Uterus (tissue), 7 donors: ENCODE measurements around a stretch of chr21.

- PRO-cap, 4 experiments = no peak in any of the 4 experiments
- RAMPAGE, long total RNA, 2 experiments = no peak in any of the 2 experiments
- RRBS = no CpG with 5 or more reads among the region's 10 CpGs
Measured at GRCh38 chr21:15051509-15052437, 13.0 kb downstream of the NRIP1 start.

GRCh38 chr21:15065531-15066205 lies 868 bp upstream of the NRIP1 start:
- PRO-cap, 4 experiments = peak in 4 of 4 experiments; most common plus-strand start chr21:15065865 (in 4); most common minus-strand start chr21:15065925 (in 2)
- RAMPAGE, long total RNA, 2 experiments = no peak in any of the 2 experiments
- RRBS = 3% methylated on average over 4 of the region's 31 CpGs

GRCh38 chr21:15732191-15732632 lies 2.4 kb downstream of the USP25 start:
- PRO-cap, 4 experiments = no peak in any of the 4 experiments
- RAMPAGE, long total RNA, 2 experiments = no peak in any of the 2 experiments
- RRBS = no CpG with 5 or more reads among the region's 5 CpGs

GRCh38 chr21:15777615-15778151 lies 47.9 kb downstream of the USP25 start:
- PRO-cap, 4 experiments = no peak in any of the 4 experiments
- RAMPAGE, long total RNA, 2 experiments = no peak in any of the 2 experiments
- RRBS = no CpG with 5 or more reads among the region's 1 CpG

DNA sequence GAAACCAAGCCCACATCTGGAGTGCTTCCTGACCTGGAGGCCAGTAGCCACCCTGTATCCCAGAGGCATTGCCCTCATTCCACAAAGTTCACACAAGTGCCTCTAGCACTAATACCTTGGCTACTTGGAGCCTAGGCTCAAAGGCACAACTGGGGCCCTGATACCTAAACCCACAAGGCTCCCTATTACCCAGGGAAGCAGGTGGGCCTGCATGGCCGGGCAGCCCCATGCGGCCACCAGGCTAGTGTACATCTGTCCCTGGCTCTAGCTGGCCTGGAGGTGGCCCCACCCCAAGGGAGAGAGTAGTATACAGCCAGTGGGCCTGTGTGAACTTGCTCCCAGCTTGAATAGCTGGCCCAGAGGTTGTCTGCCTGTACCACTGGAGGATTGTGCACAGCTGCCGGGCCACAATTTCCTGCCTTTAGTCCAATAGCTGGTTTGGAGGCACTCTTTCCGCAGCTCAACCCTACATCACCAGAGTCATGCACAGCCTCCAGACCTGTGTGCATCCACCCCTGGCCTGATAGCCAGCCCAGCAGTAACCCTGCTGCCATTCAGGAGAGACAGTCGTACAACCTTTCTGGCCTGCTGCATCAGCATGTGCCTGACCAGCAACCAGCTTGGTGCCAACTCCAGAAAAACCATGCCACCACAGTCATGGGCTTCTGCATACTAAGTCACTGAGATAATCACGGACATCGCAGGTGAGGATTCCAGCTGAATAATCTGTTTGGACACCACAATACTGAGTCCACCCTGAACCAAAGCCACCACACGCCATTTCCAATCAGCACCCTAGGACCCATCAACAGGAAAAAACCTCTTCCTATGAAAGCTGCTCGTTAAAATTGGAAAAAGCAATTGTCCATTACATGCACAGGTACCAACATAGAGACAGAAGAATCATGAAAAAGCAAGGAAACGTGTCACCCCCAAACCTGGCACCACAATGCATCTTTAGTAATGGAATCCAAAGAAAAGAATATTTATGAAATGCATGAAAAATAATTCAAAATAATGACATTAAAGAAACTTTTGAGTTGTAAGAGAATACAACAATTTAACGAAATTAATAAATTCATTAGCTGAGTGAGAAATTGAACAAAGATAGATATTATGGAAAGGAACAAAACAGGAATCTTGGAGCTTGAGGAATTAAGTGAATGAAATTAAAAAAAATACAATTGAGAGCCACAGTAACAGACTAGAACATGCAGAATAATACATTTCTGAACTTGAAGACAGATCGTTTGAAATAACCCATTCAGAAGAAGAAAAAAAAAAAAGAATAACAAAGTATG lies 52.6 kb downstream of the USP25 start:
- PRO-cap, 4 experiments = no peak in any of the 4 experiments
- RAMPAGE, long total RNA, 2 experiments = start-site peak on the plus strand in 1 of 2 experiments, centred at positions 211 to 686 of the sequence, 5 to 9 reads per replicate
- RRBS = no CpG with 5 or more reads among the region's 12 CpGs

DNA sequence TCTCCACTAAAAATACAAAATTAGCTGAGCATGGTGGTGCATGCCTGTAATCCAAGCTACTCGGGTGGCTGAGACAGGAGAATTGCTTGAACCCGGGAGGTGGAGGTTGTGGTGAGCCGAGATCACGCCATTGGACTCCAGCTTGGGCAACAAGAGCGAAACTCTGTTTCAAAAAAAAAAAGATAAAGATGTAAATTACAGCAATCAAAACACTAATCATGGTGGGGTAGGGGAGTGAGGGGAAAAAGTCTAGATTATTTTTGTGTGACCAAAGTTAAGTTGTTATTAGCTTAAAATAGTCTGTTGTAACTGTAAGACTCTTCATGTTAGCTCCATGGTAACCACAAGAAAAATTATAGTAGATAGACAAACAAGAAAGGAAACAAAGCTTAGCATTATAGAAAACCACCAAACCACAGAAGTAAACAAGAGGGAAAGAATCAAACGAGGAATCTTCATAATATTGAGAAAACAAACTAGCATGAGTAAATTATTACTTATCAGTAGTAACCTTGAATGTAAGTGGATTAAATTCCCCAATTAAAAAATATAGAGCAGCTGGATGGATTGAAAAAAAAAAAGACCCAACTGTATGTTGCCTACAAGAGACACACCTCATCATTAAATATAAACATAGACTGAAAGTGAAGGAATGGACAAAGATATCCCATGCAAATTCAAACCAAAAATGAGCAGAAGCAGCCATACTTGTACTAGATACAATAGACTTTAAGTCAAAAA lies 54.8 kb downstream of the USP25 start:
- PRO-cap, 4 experiments = no peak in any of the 4 experiments
- RAMPAGE, long total RNA, 2 experiments = start-site peak on the plus strand in 1 of 2 experiments, centred at position 442 of the sequence, 12 reads per replicate
- RRBS = no CpG with 5 or more reads among the region's 6 CpGs

- PRO-cap, 4 experiments = no peak in any of the 4 experiments
- RAMPAGE, long total RNA, 2 experiments = start-site peak on the plus strand in 1 of 2 experiments, at chr21:15833383-15833505 at its widest, 28 reads per replicate
- RRBS = no CpG with 5 or more reads among the region's 3 CpGs
Measured at GRCh38 chr21:15833242-15833856, 103.6 kb downstream of the USP25 start.

GRCh38 chr21:16086995-16087393 lies 357.2 kb downstream of the USP25 start:
- PRO-cap, 4 experiments = peak in 2 of 4 experiments; most common minus-strand start chr21:16087113 (in 2)
- RAMPAGE, long total RNA, 2 experiments = no peak in any of the 2 experiments
- RRBS = no CpG with 5 or more reads among the region's 2 CpGs

- PRO-cap, 4 experiments = peak in 2 of 4 experiments; most common plus-strand start chr21:16195079 (in 2); most common minus-strand start chr21:16195044 (in 1)
- RAMPAGE, long total RNA, 2 experiments = no peak in any of the 2 experiments
- RRBS = no CpG with 5 or more reads among the region's 8 CpGs
Measured at GRCh38 chr21:16194814-16195324, 465.1 kb downstream of the USP25 start.

DNA sequence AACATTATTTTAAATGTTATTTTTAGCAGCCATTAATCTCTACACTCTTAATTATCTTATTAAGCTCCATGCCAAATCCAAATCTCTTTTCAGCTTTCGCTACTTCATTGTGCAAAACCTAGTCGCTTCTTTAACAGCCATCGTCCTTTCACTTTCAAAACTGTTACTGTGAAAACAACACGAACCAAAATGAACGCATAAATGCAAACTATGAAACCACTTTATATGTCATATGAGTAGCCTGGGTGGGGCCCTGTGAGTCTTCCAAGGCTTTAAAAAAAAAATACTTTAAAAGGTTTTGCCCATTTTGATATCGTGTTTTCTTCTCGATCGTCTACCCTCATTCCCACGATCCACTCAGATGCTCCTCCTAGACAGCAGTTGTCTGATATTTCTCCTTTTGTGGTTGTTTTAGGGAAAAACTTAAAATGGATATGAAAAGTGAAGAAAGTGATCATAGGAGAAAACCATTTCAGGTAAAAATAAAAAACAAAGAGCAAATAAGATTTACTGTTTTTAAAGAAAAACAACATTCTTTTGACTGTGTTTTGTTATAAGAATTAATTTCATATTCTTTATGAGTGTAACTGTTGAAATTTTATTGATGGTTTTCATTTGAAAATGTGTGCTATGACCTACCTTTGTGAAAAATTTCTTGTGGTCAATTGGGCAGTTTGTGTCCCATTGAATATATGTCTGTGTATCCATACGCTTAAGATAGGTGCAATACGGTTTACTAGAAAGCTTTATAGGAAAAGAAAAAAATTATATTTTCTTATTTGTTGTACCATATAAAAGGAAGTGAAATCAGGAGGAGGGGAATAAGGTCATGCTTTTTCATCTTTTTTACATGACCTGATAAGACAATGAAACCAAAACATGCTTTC lies 807.4 kb downstream of the USP25 start:
- PRO-cap, 4 experiments = peak in 3 of 4 experiments; most common plus-strand start position 318 of the sequence (in 3); most common minus-strand start position 165 of the sequence (in 3)
- RAMPAGE, long total RNA, 2 experiments = no peak in any of the 2 experiments
- RRBS = no CpG with 5 or more reads among the region's 11 CpGs

GRCh38 chr21:16554318-16554890 lies 824.6 kb downstream of the USP25 start:
- PRO-cap, 4 experiments = peak in 2 of 4 experiments; most common plus-strand start chr21:16554735 (in 1); most common minus-strand start chr21:16554834 (in 2)
- RAMPAGE, long total RNA, 2 experiments = no peak in any of the 2 experiments
- RRBS = no CpG with 5 or more reads among the region's 10 CpGs

DNA sequence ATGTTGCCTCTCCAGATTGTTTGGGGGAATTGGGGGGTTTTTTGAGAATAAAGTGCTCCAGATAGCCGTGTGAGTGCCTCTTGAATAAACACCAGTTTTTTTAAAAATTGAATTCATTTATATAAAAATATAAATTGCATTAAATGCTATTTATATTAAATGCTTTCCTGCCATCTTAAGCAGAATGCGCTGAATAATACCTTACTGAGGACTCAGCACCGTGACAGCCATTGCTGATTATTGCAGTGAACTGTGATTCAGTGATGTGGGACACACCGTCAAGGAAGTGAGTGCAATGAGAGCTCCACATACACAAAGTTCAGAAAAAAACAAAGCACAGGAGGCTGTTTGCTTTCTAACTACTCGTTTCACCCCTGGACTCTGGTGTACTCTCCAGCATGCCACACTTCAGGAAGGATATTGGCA lies 57.5 kb upstream of the CXADR start:
- PRO-cap, 4 experiments = no peak in any of the 4 experiments
- RAMPAGE, long total RNA, 2 experiments = no peak in any of the 2 experiments
- RRBS = no CpG with 5 or more reads among the region's 5 CpGs

DNA sequence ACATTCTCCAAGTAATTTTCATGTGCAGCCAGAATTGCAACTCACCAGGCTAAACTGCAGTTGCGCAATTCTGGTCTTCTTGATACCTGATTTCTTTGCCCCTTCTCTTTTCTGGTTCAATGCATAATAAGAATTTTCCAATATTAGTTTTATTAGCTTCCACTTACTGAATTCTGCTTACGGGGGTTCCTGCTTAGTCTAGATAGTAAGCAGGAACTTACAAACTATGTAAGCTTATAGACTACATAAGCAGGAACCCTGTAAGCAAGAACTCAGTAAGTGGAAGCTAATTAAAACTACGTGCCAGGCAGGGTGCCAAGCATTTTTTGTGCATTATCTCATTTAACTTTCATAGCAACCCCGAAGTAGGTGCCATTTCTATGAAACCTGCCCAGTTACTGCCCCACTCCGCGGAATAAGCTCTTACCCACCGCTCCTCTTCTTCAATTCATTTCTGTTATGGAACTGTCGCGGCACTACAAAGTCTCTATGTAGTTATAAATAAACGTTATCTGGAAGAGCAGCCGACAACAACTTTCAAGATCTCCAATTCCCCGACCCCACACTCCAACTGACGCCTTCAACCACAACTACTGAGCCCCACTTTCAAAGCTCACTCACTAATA lies 1.0 kb upstream of the CXADR start:
- PRO-cap, 4 experiments = no peak in any of the 4 experiments
- RAMPAGE, long total RNA, 2 experiments = no peak in any of the 2 experiments
- RRBS = no CpG with 5 or more reads among the region's 13 CpGs

- PRO-cap, 4 experiments = no peak in any of the 4 experiments
- RAMPAGE, long total RNA, 2 experiments = no peak in any of the 2 experiments
- RRBS = no CpG with 5 or more reads among the region's 16 CpGs
Measured at GRCh38 chr21:17613210-17613440, 424 bp upstream of the BTG3 start.

DNA sequence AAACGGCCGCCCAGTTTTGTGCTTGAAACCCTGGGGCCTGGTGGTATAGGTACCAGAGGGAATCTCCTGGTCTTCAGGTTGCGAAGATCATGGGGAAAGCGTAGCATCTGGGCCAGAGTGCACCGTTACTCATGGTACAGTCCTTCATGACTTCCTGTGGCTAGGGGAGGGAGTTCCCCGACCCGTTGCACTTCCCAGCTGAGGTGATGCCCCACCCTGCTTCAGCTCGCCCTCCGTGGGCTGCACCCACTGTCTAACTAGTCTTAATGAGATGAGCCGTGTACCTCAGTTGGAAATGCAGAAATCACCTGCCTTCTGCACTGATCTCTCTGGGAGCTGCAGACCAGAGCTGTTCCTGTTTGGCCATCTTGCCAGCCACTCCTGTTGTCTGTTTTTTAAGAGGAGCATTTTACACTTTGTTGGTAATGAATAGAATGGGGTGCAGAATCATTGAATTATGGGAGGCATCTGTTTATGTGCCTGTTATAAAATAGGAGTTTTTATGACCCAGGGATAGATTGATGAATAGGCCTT lies 43.3 kb downstream of the C21orf91 start:
- PRO-cap, 4 experiments = no peak in any of the 4 experiments
- RAMPAGE, long total RNA, 2 experiments = no peak in any of the 2 experiments
- RRBS = no CpG with 5 or more reads among the region's 10 CpGs

DNA sequence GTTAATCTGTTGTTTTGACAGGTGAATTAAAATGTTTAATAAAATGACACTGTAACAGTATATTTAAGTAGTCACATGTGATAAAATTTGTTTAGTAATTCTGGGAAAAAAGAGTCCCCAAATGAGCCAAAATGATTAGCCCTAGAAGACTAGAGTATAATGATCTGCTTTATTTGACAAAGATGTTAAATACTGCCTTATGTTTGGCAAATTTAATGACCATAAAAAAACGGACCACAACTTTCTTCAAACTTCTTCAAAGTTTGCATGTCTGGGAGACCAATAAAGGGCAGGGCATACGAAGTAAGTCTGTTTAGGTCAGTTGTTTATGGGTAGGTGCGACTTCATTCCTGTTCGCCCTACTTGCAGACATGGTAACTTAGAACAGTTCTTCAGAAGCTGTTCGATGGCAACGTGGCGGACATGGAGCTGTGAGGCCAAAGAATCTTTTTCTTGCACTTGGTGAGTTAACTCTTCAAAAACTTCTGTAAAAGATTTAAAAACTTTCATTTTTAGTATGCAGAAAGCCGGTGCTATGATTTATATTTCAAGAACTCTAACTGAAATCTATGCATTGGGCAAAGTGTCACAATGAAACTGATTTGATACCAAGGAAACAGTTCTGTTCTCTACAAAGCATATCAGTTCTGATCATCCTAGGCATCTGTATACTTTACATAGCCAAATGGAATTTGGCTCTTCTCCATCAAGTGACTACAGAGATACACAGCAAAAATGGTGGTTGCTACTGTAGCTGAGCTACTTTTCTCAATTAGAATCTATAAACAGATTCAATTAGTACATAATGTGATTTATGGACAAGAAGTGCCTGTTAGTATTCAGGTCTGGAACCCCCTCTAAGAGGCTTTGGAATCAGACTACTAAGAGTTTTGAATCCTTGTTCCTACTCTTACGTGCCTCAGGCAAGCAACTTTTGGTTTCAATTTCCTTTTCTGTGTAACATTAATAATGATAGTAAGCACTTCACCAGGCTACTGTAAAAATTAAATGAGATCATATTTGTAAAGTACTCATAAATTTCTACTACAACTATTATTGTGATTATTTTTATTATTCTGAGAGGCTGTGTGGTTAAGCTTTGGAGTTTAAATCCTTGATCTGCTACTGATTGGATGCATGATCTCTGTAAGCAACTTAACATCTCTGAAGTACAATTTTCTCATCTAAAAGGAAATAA lies 25.7 kb downstream of the C21orf91 start:
- PRO-cap, 4 experiments = no peak in any of the 4 experiments
- RAMPAGE, long total RNA, 2 experiments = no peak in any of the 2 experiments
- RRBS = no CpG with 5 or more reads among the region's 9 CpGs

- PRO-cap, 4 experiments = no peak in any of the 4 experiments
- RAMPAGE, long total RNA, 2 experiments = no peak in any of the 2 experiments
- RRBS = no CpG with 5 or more reads among the region's 1 CpG
Measured at GRCh38 chr21:17796464-17796943, 22.7 kb downstream of the C21orf91 start.

DNA sequence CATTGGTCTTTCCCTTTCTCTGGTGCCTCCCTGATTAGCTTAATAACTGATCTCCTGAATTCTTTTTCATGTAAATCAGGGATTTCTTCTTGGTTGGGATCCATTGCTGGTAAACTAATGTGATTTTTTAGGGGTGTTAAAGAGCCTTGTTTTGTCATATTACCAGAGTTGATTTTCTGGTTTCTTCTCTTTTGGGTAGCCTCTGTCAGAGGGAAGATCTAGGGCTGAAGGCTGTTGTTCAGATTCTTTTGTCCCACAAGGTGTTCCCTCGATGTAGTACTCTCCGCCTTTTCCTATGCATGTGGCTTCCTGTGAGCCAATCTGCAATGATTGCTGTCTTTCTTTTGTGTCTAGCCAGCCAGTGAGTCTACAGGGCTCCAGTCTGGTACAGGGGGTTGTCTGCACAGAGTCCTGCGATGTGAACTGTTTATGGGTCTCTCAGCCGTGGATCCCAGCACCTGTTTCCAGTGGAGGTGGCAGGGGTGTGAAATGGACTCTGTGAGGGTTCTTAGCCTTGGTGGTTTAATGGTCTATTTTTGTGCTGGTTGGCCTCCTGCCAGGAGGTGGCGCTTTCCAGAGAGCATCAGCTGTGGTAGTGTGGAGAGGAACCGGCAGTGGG lies 81.1 kb upstream of the C21orf91 start:
- PRO-cap, 4 experiments = no peak in any of the 4 experiments
- RAMPAGE, long total RNA, 2 experiments = no peak in any of the 2 experiments
- RRBS = no CpG with 5 or more reads among the region's 6 CpGs

DNA sequence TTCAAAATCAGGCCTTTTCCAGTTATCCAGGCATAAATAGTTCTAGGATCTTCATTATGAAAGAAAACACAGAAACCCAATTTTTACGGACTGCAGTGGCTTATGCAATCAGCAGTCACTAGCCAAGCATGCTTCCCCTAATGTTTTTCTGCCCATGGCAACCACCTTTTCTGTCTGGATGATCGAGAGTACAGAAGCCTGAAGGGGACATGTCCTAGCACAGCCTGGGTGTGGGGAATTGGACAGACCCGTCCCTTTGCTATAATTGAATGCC lies 29.8 kb upstream of the NCAM2 start:
- PRO-cap, 4 experiments = no peak in any of the 4 experiments
- RAMPAGE, long total RNA, 2 experiments = no peak in any of the 2 experiments
- RRBS = no CpG with 5 or more reads among the region's 3 CpGs

GRCh38 chr21:25735492-25736108 lies 828 bp downstream of the GABPA start:
- PRO-cap, 4 experiments = peak in 4 of 4 experiments; most common plus-strand start chr21:25735799 (in 2); most common minus-strand start chr21:25735653 (in 2)
- RAMPAGE, long total RNA, 2 experiments = start-site peak on the minus strand in 1 of 2 experiments, at chr21:25735576-25735708 at its widest, 121 to 127 reads per replicate
- RRBS = 2% methylated on average over 21 of the region's 58 CpGs